AG10803 (cell line): ENCODE measurements around the genes RCAN2, CD2AP and PGK2.

DNA sequence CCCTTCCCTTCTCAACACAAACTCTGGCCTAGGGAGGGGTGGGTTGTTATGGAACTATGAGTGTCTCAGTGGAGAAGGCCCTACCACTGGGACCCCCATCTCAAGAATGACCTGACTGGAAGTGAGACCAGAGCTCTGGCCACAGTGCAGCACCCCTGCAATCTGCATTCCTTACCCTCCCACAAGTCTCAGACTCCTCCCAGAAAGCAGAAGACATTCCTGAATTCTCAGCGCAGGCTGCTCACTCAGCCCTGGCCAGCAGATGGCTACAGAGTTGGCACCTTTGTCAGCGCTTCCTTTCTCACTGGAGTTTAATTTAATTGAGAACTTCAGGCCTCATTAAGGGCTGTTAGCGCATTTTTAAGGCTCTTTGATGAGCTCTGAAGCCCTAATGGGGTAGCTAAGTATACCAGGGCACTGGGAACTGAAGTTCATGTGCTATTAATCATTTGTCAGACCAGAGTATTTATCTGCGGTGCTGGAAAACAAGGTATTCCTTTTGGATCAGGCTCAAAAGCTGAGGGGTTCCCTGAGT is 11.3 kb downstream of the SLC29A1 start:
- RRBS = no CpG with 5 or more reads among the region's 4 CpGs

GRCh38 chr6:44253772-44254251 is 3.5 kb downstream of the SLC35B2 start:
- RRBS = no CpG with 5 or more reads among the region's 1 CpG

- RRBS = no CpG with 5 or more reads among the region's 9 CpGs
Observed at GRCh38 chr6:44332378-44333090, 9.9 kb upstream of the SPATS1 start.

DNA sequence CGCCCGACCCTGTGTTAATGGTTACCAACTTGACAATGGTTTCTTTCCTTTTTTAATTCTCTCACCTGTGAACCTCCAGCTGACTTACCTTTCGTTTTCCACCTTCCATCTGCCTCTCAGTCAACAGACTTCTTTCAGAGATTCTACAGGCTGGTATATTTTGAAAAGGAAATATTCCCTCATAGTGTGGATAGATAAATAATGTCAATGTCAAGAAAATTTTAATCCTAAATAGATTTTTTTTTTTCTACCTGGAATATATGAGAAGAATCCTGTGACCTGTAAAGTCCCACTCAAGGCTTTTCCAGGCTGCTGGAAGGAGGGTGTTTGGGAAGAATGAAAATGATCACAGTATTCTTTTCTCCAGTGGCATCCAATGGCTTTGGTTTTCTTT is 317.5 kb downstream of the CDC5L start:
- RRBS = no CpG with 5 or more reads among the region's 3 CpGs

- RRBS = no CpG with 5 or more reads among the region's 12 CpGs
Observed at GRCh38 chr6:44870982-44871405, 457.1 kb upstream of the RUNX2 start.

- RRBS = no CpG with 5 or more reads among the region's 4 CpGs
Observed at GRCh38 chr6:45548271-45549126, 170.8 kb upstream of the SUPT3H start.

- RRBS = no CpG with 5 or more reads among the region's 6 CpGs
Observed at GRCh38 chr6:45658777-45659475, 281.2 kb upstream of the SUPT3H start.

DNA sequence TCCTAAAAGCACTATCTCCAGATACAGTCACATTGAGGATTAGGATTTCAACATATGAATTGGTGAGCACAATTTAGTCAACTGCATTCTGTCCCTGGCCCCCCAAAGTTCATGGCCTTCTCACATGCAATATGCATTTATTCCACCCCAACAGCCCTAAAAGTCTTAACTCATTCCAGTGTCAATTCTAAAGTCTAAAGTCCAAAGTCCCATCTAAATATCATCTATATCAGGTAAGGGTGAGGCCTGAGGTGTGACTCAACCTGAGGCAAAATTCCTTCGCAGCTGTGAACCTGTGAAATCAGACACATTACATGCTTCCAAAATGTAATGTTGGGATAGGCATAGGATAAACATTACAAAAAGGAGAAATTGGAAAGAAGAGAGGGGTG is 27.8 kb downstream of the CLIC5 start:
- RRBS = no CpG with 5 or more reads among the region's 1 CpG

- RRBS = no CpG with 5 or more reads among the region's 4 CpGs
Observed at GRCh38 chr6:46080080-46080505, 49.7 kb upstream of the ENPP4 start.

DNA sequence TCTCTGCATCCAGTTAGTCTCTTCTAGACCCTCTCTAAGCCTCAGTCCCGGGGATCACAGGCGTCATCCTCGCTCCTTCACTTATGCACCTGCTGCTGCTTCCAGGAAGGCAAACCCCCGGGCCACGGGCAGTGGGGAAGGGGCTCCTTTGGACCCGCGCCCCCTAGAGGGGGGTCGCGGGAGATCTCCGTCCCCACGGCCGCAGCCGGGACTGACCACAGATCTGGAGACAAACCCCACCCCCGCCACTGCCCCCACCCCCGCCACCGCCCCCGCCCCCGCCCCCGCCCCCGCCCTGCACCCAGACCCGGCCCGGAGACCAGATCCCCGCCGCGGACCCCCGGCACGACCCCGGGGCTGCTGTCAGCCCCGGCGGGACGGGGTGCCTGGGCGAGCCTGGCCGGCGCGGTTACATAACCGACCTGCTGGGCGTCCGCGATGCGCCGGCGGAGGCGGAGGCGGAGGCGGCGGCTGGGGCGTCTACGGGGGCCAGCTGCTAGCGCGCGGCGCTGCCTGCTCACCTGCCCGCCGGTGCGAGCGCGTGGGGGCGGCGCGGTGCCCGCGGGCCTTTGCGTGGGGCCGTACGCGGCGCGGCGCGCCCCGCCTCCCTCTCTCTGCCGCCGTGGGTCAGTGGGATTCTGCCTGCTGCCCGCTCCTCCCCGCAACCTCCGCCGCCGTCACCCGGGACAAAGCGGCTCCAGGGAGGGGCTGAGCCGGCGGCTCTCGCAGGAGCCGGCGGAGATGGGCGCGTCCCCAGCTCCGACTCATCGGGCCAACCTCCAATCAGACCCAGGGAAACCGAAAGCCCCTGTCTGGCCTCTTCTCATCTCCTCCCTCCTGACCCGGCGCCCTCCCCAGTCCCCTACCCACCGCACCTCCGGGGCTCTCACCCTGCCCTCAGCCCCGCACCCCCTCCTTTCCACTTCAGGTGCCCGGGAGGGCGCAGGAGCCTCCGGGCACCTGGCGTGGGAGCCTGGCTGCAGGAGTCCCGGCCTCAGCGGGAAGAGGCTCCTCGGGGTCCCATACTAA is at the start of gene RCAN2:
TSS of gene RCAN2 (minus strand) at position 699 of the 1,029 bp plus-strand sequence.
- RRBS = 2% methylated on average over 45 of the region's 102 CpGs

DNA sequence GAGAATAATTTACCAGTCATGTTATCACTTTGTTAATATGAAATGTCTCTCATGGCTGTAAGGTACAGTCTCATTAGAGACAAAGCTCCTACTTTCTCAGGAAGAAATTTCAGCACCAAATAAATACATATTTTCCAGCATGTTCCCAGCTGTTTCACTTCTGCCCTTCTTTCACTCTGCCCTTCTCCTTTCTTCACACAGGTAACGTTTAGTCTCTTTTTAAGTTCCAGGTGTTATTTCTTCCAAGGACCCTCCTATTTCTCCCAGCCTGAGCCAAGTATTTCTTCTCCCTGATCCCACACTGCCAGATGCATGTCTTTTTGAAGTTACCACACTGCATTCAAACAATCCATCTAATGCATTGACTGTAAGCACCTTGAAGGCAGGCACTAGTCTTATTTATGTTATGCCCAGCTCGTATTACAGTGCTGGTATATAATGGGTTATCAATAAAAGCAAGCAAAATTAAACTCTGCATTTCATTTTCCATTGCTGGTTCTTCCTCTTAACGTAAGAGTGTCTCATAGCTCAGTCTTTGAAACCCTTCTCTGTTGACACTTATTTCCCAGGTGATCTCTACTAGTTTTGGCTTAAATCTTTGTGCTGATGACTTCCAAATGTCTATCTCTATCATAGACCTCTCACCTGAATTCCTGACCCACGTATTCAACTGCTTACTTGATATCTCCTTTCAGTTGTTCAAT is 2.4 kb upstream of the ADGRF5 start:
- RRBS = no CpG with 5 or more reads among the region's 4 CpGs

GRCh38 chr6:46947518-46948065 is 25.9 kb upstream of the ADGRF5 start:
- RRBS = no CpG with 5 or more reads among the region's 8 CpGs

- RRBS = no CpG with 5 or more reads among the region's 2 CpGs
Observed at GRCh38 chr6:47083759-47083981, 41.5 kb upstream of the ADGRF1 start.

DNA sequence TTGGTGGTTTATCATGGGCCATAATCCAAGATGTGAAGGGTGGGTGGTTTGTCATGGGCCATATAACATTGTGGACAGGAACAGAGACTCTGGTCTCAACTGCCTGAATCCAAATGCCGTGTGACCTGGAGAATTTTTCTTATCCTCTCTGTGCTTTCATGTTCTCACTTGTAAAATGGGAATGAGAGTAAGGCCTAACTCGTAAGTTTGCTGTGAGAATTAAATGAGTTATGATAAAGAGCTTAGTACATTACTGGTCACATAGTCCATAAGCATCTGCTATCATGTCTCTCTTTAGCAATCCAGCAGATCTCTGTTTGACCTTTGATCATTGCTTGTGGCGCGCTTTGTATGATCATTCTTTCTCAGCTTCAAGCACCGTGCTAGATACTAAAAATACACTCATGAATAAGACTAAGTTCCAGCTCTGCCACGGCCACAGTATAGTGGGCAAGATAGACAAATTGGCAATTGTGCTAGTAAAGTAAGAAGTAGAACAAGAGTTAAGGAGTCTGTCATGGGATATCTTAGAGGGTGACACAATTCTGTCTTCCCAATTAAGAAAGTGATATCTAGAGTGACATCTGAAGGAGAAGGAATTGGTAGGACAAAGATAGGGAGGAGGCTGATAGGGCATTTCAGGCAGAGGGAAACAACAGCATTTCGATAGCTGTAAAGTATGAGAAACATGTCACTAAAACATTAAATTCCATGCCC is 75.1 kb upstream of the ADGRF1 start:
- RRBS = no CpG with 5 or more reads among the region's 7 CpGs

- RRBS = no CpG with 5 or more reads among the region's 3 CpGs
Observed at GRCh38 chr6:47307673-47308384, 1.9 kb downstream of the TNFRSF21 start.

DNA sequence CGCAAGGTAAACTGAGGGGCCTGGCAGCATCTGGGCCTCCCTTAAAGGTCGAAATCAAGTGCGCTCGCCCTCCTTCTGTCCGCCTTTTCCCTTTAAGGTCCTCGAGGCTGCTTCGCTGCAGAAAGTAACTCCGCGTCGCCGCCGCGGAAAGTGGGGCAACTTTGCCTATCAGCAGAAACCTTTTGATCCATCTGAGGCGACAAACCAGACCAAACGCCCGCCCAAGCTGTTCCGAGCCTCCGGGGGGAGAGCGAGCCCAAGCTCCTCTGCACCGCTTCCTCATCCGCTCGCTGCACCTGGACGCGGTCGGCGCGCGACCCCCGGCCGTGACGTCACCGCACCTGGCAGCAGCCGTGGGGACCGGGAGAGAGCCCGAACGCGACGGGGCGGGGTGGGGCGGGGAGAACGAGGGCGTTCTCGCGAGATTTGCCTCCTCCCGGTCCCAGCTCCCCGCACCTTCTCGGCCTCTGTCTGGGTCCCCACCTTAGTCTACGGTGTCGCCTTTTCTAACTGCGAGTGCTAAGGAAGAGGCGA is at the start of gene CD2AP:
TSS of gene CD2AP (plus strand) at position 466 of the 534 bp plus-strand sequence.
- RRBS = 1% methylated on average over 26 of the region's 51 CpGs

DNA sequence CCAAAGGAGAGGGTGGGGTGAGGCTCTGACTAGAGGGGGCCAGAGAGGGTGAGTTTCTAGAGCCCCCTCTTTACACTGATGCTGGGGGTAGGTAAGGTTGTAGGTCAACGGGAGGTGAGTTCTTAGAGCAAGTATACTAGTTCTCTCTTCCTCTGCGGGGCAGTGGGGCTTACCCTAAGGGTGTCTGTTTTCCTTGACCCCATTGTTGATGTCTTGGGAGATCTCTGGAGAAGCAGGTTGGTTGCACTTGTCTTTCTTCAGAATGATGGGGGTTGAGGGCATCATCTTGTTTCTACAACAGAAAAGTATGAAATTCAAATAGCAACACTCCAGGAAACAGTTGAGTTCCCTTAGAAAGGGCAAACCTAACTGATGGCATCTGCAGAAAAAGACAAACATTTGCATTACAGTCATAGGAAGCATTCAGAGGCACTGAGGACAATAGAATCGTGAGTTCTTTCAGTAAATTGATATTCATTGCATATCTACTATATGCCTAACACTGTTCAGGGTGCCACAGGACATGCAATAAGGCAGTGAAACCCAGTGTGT is 41.3 kb upstream of the OPN5 start:
- RRBS = no CpG with 5 or more reads among the region's 3 CpGs

- RRBS = no CpG with 5 or more reads among the region's 4 CpGs
Observed at GRCh38 chr6:48826847-48827466, 636.1 kb downstream of the MMUT start.

GRCh38 chr6:49453378-49453852 is 9.6 kb downstream of the MMUT start:
- RRBS = no CpG with 5 or more reads among the region's 1 CpG

DNA sequence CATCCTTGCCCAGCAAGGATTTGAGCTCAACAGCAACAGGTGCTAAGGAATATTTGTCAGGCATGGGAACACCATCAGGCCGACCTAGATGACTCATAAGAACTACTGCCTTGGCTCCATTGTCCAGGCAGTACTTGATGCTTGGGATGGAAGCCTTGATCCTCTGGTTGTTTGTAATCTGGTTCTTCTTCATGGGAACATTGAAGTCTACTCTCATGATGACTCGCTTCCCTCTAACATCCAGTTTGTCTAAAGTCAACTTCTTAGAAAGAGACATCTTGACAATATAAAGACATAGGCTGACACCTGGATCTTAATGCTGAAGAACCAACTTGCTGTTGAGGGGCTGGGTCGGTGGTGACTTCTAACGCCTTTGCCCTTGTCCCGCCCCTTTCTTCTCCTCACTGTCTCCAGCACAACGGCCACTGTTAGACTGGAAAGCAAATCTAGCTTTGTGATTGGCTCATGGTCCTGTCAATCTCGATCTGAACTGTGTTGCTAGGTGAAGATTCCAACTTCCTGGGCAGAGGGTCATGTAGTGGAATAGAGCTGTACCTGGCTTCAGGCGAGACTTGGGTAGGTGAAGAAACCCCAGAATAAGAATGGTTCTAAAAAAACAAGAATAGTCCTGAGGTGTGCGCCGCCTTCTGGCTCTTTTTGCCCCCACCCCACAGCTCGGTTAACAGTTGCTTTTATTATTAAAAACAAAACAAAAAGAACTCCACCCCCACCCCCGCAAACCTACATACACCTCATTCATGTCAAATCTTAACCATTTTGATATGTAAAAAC is at the start of gene PGK2:
TSS of gene PGK2 (minus strand) at position 375 of the 792 bp plus-strand sequence.
- RRBS = no CpG with 5 or more reads among the region's 12 CpGs